Upper lobe of left lung (tissue), 5 donors: ENCODE results near the genes P4HA3, RNF169 and XRRA1.

DNA sequence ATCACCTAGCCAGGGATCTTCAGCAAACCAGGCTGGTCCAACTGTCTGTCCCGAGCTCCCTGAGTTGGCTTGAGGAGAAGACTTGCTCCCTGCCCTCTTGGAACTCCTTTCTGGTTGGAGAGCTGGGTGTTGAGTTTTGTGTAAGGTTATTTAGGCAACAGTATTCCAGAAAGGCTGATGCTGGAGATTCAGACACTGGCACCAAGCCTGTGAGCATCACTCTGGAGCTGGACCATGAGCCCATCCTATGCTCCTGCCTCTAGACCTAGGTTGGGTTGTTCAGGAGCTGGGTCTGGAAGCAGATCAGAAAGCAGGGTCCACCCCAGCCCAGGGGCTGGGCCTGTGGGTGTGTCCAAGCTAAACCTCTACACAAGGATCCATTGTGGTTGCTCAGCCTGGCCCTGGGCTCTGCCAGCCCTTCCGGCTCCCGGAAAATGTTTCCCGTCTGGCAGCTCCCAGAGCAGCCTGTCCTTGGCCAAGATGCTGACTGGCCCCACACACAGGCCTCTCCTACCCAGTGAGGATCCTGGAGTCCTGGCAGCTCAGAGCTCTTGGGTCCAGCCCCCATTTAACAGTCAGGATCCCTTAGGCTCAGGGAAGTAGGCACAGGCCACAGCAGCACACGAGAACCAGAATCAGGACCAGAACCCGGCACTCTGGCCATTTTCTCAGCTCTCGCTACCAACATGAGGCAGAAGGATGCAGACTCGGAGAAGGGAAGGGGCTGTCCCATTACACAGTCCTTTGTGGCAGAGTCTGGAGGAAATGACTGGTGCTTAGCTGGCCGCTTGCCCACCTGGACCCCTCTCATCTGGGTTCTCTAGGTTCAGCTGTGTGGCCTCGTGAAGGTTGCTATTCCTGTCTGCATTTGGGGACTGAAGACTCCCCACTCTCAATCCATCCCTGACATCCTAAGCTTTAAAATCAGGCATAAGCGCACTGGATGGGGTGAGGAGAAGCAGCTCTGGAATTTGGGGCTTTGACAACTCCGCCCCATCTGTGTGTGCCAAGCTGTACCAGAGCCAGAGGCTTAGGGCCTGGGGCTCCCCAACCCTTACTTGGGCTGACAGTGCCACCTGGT is 35.4 kb upstream of the FCHSD2 start:
- PRO-cap, 2 experiments = peak in 1 of 2 experiments; most common plus-strand start position 468 of the sequence (in 1)
- RAMPAGE, long total RNA, 4 experiments = no peak in any of the 4 experiments

DNA sequence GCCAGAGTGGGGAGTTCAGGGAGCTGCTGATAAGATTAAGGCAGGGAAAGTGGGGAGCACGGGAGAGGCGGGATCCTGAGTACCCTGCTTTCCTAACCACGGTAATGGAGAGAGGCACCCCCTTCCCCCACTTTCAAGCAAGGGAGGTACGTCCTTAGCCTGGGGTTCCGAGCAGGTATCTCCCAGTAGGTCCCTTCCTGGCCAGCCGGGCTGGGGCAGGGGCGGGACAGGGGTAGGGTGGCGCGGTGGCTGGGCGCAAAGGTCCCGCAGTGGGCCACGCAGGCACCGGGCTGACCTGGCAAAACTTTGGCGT is 393 bp upstream of the P2RY2 start:
- PRO-cap, 2 experiments = no peak in any of the 2 experiments
- RAMPAGE, long total RNA, 4 experiments = no peak in any of the 4 experiments

GRCh38 chr11:73308383-73309131 is 481 bp downstream of the ARHGEF17 start:
- PRO-cap, 2 experiments = peak in 1 of 2 experiments; most common plus-strand start chr11:73308889 (in 1); most common minus-strand start chr11:73308919 (in 1)
- RAMPAGE, long total RNA, 4 experiments = start-site peak on the plus strand in 2 of 4 experiments, at chr11:73308850-73308893 at its widest, 103 to 165 reads per replicate

DNA sequence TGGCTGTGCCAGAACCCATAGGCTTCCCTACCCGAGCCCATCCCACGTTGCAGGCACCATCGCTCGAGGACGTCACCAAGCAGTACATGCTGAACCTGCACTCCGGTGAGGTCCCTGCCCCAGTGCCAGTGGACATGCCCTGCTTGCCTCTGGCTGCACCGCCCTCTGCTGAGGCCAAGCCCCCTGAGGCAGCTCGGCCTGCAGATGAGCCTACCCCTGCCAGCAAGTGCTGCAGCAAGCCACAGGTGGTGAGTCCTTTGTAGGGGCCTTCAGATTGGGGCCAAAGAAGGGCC is 3.5 kb downstream of the ARHGEF17 start:
- PRO-cap, 2 experiments = no peak in any of the 2 experiments
- RAMPAGE, long total RNA, 4 experiments = no peak in any of the 4 experiments

GRCh38 chr11:73367983-73368716 is 8.0 kb upstream of the RELT start:
- PRO-cap, 2 experiments = no peak in any of the 2 experiments
- RAMPAGE, long total RNA, 4 experiments = start-site peak on the plus strand in 1 of 4 experiments, at chr11:73368564-73368712 at its widest, 25 reads per replicate

DNA sequence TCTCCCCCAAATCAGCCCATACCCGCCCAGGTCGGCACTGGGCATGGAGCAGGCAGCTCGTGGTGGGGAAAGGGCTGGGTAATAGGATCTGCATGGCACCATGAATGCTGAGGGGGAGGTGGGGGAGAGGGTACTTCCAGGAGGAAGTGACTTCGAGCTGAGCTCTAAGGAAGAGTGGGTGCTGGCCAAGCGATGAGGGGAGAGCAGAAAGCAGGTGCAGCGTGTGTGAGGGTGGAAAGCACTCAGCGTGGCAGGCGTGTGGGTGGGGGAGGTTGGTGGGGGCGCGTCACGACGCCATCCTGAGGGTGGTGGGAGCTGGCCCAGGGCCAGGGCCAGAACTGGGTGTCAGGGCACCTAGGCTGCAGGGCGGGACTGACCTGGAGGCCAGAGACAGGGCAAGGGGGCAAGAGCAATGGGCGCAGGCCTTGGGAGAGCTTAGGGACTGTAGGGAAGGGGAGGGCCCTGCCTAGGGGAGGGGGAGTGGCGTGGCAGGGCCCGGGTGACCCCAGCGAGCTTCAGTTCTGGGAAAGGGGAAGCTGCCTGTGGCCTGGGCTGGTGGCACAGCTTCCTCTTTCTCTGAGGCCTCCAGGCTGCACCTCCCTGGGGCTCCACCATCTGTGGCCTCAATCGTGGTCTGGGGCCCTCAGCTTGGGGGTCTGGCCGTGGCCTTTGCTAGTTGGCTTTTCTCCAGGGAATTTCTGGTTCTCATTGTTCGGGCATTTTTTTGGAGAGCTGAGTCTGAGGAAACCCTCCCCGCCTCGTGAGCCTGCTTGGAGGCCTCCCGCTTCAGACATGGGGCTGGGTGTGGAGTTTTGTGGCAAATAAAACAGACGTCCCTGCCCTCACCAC is 8.8 kb downstream of the RELT start:
- PRO-cap, 2 experiments = no peak in any of the 2 experiments
- RAMPAGE, long total RNA, 4 experiments = start-site peak on the plus strand in 1 of 4 experiments, centred at position 102 of the sequence, 7 reads per replicate

GRCh38 chr11:73395201-73395730 is 19.1 kb downstream of the RELT start:
- PRO-cap, 2 experiments = no peak in any of the 2 experiments
- RAMPAGE, long total RNA, 4 experiments = no peak in any of the 4 experiments

DNA sequence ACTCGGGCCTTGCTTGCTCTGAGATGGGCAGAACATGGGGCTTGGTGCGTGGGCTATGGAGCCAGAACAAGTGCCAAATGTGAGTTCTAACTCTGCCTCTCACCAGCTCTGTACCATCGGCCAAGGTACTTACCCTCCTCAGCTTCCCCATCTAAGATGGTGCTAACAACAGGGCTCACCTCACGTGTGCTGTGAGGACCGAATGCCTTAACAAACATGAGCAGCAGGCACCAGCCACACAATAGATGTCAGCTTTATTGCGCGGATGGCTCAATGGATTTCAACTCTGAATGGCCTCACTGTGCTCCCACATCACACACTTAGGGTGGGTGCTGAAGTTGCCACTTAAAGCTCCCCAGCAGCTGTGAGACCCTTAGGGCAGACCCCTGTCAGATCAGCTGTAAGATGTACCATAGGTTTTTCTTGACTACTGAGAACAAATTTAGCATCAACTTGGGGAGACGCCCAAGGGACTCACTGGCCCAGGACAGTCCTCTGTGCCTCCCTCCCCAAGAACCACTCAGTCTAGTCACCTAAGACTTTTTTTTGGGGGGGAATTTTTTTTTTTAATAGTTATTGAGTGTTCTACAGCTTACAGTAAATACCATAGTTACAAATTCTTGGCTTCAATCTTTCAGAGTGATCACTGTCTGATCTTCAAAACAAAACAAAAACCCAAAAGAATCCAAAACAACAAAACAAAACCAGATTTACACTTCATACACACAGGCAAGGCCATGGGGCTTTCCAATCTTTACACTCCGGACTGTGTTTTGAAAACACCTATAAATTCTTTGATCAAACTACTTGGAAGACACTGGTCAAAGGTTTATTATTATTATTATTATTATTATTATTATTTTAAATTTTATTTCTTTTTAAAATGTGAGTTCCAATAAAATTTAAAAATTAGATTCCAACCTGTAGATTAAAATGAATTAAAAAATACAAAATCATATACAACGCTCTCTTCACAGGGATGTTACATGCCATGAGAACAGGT is 24.4 kb downstream of the RELT start:
- PRO-cap, 2 experiments = no peak in any of the 2 experiments
- RAMPAGE, long total RNA, 4 experiments = no peak in any of the 4 experiments

GRCh38 chr11:73490287-73490940 is 107.5 kb downstream of the FAM168A start:
- PRO-cap, 2 experiments = no peak in any of the 2 experiments
- RAMPAGE, long total RNA, 4 experiments = no peak in any of the 4 experiments

DNA sequence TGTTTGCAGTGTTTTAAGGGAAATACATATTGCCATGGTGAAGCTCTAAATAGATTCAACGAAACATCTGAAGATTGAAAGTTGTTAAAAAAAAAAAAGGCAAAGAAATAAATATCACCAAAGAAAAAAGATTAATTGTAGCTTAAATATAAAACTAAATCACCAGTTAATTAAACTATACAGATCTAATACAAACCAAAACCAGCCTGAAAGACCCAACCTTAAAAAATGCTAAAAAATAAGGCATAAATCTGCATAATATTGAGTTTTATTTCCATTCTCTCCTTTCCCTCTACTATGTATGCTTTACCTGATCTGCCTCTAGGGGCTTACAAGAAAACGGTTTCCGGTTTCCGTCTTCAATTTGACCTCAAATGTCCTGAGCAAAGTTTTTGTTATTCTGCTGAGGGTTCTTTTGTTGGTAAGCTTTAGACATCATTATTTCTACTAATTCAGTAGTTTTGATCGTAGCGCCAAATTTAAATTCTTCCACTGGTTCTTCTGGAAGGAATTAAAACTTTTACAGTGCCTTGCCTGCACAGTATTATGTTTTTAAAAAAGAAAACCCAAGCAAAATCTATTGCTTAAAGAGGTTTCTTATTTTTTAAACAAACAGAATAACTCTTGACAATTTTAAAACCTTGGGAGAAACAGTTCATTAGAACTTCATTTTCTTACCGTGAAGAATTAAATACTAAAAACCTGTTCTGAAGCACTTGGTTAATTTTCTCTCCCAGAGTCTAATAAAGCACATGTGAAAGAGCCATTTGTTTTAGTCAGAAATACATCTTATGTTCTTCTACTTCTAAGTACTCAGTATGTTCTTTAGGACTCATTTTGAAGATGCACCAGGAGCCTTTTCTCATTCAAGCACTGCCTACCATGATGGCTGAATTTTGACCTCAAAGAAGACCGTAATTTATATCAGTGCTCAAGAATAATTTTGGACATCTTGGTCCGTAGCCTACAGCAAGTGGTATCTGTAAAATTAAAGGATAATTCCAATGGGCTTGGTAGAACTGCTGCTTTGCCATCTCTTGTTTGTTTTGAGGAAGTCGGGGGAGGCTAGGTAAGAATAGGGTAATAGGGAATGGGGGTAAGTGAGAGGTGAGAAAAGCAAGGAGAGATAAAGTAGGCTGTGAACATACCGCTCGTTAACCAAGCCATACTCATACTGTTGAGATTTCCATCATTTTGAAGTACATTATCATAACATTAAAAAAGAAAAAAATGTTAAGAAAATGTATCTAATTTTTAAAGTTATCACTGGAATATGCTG is 30.5 kb downstream of the PLEKHB1 start:
- PRO-cap, 2 experiments = no peak in any of the 2 experiments
- RAMPAGE, long total RNA, 4 experiments = no peak in any of the 4 experiments

- PRO-cap, 2 experiments = no peak in any of the 2 experiments
- RAMPAGE, long total RNA, 4 experiments = no peak in any of the 4 experiments
Observed at GRCh38 chr11:73864277-73864693, 12.4 kb downstream of the COA4 start.

DNA sequence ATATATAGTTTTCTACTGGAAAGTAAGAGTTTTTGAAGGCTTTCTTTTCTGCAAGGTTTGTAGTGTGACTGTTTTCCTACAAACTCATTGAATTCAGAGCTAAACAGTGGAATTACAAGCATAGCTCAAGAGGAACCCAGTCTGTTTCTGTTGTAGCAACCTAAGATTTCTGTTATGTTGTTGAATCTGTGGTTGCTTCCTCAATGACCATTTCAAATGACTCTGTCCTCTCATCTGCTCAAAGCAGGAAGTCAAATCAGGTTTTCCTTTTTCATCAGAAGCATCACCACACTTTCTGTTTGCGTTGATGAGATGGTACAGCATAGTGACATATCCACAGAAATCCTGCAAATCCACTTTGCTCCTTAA is 12.5 kb upstream of the UCP2 start:
- PRO-cap, 2 experiments = no peak in any of the 2 experiments
- RAMPAGE, long total RNA, 4 experiments = no peak in any of the 4 experiments

GRCh38 chr11:74311333-74311858 is at the start of gene P4HA3:
Gene P4HA3, minus strand, starts transcription at chr11:74311640.
- PRO-cap, 2 experiments = peak in 2 of 2 experiments; most common minus-strand start chr11:74311611 (in 1)
- RAMPAGE, long total RNA, 4 experiments = no peak in any of the 4 experiments

DNA sequence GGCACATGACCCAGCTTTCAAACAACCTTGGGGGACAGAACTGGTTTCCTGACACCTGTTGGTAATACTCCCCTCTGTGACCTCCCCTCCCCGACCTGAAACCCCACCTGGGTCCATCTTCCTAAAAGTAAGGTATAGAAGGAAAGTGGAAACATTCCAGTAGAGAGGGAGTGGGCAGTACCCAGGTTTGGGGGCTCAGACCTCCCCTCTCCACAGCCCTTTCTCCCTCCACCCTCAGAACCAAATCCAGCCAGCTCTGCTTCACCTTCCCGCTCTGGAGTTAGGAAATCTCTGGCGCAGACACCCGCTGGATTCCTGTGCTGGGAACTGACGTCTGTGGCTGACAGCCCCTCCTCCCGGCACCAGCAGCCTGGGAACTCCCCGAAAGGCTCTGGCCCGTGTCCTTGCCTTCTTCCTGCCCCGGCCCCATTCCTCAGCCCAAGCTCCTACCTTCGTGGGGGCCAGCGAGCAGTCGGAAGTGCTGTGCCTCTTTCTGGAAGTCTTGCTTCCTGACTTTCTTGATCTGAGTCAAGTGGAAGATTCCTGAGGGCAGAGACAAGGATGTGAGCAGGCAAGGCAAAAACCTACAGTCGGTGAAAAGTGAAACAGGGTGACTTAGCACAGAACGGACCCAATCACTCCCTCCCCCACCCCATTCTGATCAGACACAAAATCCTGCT is 34.3 kb downstream of the CHRDL2 start:
- PRO-cap, 2 experiments = peak in 2 of 2 experiments; most common plus-strand start position 429 of the sequence (in 1); most common minus-strand start position 276 of the sequence (in 2)
- RAMPAGE, long total RNA, 4 experiments = no peak in any of the 4 experiments

DNA sequence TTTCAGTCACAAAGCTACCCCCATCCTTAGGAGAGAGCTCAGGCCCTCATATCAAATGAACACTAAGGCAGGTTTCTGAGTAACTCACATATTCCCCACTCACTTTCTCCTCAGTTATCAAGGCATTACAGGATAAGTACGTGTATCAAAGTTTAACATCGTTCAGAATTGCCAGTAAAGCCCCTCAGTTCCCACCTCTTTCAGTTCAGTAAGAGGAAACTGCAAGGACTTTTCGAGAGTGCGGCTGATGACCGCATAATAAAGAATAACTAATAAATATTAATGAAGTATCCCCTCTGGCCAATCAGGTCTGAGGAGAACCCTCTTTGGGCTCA is 246 bp upstream of the RNF169 start:
- PRO-cap, 2 experiments = peak in 2 of 2 experiments; most common minus-strand start position 202 of the sequence (in 1)
- RAMPAGE, long total RNA, 4 experiments = no peak in any of the 4 experiments

- PRO-cap, 2 experiments = peak in 2 of 2 experiments; most common plus-strand start chr11:74748867 (in 2)
- RAMPAGE, long total RNA, 4 experiments = no peak in any of the 4 experiments
Observed at GRCh38 chr11:74748771-74749054, at the start of gene RNF169. Gene RNF169, plus strand, starts transcription at chr11:74748849.

- PRO-cap, 2 experiments = no peak in any of the 2 experiments
- RAMPAGE, long total RNA, 4 experiments = no peak in any of the 4 experiments
Observed at GRCh38 chr11:74838570-74839197, 90.0 kb downstream of the RNF169 start.

DNA sequence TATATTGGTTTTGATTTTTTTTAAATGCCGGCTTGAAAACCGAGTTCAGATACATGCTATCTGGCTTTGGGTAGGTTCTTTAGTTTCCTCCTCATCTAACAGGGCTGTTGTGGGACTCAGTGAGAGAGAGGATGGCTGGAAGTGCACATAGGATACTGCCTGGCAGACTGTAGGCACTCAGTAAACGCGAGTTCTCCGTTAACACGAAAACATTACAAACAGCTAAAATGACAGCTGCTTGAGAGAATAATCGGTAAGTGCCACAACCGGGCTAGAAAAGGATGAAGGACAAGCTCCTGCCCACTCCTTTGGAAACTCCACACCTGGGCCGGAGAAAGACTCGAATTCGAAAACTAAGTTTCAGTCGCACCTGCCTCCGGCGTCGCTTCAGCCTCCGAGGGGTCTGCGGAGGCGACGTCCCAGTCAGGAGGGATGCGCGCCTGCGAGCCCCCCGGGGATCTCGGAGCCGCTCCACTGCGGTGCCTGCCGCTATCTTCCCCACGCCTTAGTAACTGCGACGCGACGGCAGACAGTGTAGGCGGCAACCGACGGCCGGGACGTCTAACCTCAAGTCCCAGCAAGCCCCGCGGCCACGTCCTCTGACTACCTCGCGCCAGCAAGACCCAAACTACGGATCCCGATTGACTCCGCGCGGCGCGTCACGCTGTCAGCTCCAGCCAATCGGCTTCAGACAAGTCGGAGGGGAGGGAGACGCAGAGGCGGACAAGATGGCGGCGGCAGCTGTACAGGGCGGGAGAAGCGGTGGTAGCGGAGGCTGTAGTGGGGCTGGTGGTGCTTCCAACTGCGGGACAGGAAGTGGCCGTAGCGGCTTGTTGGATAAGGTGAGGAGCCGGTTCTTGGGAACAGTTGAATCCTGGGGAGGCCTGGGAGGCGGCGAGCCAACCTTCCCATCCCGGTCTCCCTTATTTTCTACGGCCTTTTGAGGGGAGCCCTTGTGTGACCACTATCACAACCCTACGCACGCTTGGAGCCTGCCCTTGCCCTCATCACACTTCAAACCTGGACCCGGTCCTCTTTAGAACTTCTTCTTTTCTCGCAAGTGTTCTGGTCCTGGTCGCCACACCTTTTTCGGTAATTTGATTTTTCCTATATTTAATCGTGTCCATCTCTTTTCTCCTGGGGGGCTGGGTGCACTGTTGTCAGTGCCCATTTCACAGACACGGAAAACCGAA is at the start of gene XRRA1:
Gene XRRA1, minus strand, starts transcription at position 534 of the 1,193 bp plus-strand sequence.
- PRO-cap, 2 experiments = peak in 2 of 2 experiments; most common plus-strand start position 694 of the sequence (in 2); most common minus-strand start position 507 of the sequence (in 2)
- RAMPAGE, long total RNA, 4 experiments = start-site peak on the plus strand in 4 of 4 experiments, centred at positions 712 to 727 of the sequence, 78 to 346 reads per replicate; start-site peak on the minus strand in 4 of 4 experiments, centred at positions 508 to 527 of the sequence, 23 to 109 reads per replicate

GRCh38 chr11:75031199-75031993 is 42.7 kb downstream of the NEU3 start:
- PRO-cap, 2 experiments = no peak in any of the 2 experiments
- RAMPAGE, long total RNA, 4 experiments = no peak in any of the 4 experiments

DNA sequence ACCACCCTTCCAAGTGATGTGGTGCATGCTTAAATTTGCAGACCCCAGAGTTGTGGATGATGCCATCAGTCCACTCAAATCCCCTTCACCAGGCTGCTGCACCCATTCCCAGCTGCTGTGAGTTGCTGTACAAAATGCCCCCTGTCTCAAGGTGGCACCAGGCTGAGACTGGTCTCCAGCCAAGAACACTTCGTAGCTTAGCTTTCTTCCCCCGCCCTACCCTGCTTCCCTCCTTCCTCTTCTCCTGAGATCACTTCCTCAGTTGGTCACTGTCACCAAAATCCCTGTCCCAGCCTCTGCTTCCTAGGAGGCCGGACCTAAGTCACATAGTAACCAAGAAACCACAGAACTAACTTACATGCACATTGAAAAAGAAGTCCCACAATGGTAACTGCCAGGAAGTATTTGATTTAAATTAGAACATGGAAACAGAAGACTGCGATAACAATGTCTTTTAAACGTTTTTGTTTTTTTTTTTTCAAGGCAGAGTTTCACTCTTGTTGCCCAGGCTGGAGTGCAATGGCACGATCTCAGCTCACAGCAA is 18.4 kb upstream of the ARRB1 start:
- PRO-cap, 2 experiments = no peak in any of the 2 experiments
- RAMPAGE, long total RNA, 4 experiments = no peak in any of the 4 experiments